Spleen (tissue), 7 donors: ENCODE results near the gene MYZAP.

- PRO-cap, 4 experiments = no peak in any of the 4 experiments
- RAMPAGE, long total RNA, 4 experiments = start-site peak on the minus strand in 1 of 4 experiments, at chr15:52651175-52651922 at its widest, 18 reads per replicate
Measured at GRCh38 chr15:52651469-52651792, 27.8 kb downstream of the ATOSA start.

DNA sequence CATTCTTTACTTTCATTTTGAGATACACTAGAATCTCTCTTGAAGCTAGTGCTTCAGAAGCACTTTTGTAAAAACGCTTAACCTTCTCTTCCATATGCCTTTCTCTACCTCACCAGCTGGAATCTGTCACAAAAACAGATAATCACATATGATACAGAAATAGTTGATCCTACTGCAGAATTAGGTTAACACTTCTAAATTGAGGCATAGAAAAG lies 1.5 kb downstream of the ATOSA start:
- PRO-cap, 4 experiments = no peak in any of the 4 experiments
- RAMPAGE, long total RNA, 4 experiments = no peak in any of the 4 experiments

GRCh38 chr15:52679996-52680342 lies 781 bp upstream of the ATOSA start:
- PRO-cap, 4 experiments = no peak in any of the 4 experiments
- RAMPAGE, long total RNA, 4 experiments = no peak in any of the 4 experiments

GRCh38 chr15:53455366-53455628 lies 304.2 kb downstream of the WDR72 start:
- PRO-cap, 4 experiments = no peak in any of the 4 experiments
- RAMPAGE, long total RNA, 4 experiments = no peak in any of the 4 experiments

DNA sequence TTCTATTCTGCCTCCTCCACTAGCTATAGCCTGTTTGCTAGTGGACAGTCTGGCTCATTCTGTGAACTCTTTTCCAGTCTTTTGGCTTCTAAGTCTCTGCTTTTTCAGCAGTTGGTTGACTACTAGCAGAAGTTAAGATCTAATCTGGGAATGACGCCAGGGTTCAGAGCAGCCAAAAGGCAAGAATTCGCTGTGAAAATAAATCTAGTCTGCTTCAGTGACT lies 73.7 kb upstream of the WDR72 start:
- PRO-cap, 4 experiments = no peak in any of the 4 experiments
- RAMPAGE, long total RNA, 4 experiments = no peak in any of the 4 experiments

DNA sequence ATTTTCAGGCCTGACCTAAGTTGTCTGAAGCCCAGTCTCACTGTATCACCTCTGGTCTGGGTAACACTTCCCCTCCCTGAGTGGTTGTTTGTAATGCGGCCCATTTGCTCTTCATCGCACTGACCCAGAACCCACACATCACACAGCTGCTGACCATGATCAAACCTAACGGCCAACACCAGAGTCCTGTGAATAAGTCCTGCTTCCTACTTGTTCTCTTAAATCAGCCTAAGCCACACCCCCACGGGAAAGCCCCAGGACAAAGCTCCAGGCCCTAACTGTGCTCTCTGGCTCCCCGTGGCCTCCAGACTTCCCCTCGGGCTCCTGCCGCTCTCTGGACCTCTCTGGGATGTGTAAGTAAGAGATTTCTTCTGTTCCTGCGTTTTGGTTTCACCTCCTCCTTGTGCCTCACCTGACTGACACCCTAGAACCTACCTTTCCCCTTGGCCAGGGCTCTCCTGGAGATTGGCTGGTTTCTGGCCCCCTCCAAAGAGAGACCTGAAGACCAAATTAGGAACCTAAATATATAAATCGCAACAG lies 605.5 kb downstream of the UNC13C start:
- PRO-cap, 4 experiments = no peak in any of the 4 experiments
- RAMPAGE, long total RNA, 4 experiments = no peak in any of the 4 experiments

DNA sequence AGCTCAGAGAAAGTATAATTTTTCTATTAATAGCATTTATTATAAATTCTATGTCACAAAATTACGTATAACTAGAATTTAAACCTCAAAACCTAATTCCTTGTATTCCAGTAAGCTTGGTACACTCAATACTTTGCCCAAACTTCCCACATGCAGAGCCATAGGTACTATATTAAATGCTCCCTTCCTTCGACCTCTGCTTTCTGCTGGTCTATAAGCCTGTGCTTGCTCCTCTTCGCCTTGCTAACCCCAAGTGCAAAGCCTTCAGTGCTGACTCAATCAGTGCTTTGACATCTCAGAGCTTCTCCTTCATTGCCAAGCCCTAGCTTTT lies 379.1 kb downstream of the RSL24D1 start:
- PRO-cap, 4 experiments = no peak in any of the 4 experiments
- RAMPAGE, long total RNA, 4 experiments = no peak in any of the 4 experiments

- PRO-cap, 4 experiments = no peak in any of the 4 experiments
- RAMPAGE, long total RNA, 4 experiments = no peak in any of the 4 experiments
Measured at GRCh38 chr15:55627610-55628101, 39.5 kb upstream of the PYGO1 start.

DNA sequence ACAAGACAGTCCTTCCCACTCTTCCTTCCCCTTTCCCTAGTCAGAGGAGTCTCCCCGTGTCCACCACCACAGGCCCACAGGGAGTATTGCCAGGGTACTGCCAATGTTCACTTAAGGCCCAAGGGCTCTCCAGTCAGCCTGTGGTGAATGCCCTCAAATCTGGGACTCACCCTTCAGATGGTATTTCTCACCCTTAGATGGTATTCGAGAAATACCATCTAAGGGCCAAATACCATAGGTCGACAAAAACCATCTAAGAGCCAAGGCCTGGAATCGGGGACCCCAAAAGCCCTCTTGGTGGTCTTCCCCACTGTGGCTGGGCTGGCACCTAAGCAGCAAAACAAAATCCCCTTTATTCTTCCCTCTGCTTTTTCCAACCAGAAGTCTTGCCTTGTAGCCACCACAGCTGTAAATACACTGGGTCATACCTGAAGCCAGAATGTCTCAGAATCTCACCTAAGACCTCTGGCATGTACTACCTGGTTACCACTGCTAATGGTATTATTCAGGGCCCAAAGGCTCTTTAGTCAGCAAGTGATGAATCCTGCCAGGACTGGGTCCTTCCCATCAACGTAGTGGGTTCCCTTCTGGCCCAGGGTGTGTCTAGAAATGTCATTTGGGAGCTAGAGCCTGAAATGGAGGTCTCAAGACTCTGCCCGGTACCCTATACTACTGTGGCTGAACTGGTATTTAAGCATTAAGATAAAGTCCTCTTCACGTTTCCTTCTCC lies 120.8 kb downstream of the RFX7 start:
- PRO-cap, 4 experiments = no peak in any of the 4 experiments
- RAMPAGE, long total RNA, 4 experiments = no peak in any of the 4 experiments

DNA sequence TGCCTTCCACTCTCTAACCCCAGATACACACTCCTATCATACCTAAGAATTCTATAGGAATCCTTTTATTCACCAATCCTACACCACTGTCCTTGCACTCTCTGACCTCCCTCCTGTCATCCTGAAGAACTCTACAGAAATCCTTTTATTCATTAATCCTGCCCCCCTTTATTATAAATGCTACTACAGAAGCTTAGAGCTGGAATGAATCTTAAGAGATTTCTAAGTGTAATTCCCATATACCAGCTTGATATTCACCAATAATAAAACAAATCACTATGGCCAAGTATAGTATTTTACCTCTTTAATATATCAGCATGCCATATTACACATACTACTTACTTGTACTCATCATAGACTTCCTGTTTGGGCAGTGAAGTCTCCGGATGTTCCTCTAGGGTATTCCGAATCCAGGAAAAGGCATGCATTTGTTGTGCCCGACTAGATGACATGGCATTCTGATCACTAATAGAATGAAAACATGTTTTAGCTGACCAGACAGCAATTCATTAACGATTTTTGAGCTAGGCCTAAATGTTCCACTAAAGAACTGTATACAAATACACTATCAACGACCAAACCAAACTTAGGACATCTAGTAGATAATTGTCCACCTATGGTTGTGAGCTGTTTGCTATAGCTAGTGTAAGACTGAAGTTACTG lies 101.1 kb downstream of the RFX7 start:
- PRO-cap, 4 experiments = no peak in any of the 4 experiments
- RAMPAGE, long total RNA, 4 experiments = start-site peak on the minus strand in 1 of 4 experiments, centred at positions 210 to 392 of the sequence, 5 to 7 reads per replicate

DNA sequence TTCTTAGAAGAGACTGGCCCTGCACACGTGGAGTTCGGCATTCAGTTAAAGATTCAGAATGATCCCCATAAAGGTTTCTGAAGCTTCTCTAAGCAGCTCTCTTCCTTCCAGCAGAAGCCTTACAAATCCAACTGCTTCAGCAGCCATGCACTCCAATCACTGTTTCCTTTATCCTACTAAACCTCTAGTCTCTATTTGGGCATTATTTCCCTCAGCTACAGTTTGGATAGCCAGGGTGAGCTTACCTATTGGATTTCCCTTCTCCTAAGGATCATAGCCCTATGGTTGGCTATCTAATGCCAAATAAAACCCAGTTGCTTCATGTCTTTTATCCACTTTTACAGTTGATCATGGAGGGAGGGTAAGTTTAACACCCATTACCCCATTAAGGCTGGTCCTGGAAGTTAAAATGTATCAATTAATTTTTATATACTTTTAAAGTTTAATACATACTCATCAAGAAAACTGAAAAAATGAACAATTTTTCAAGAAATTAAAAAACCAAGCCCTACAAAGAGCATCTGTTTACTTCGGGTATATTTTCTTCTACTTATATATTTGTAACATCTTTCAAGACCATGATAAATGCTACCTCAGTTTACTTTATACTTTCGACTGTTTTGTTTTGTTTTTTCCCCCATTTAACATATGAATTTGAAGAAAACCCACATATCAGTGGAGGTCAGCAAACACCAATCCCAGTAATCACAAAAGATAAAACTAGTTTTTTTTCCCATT lies 20.3 kb downstream of the RFX7 start:
- PRO-cap, 4 experiments = no peak in any of the 4 experiments
- RAMPAGE, long total RNA, 4 experiments = no peak in any of the 4 experiments

DNA sequence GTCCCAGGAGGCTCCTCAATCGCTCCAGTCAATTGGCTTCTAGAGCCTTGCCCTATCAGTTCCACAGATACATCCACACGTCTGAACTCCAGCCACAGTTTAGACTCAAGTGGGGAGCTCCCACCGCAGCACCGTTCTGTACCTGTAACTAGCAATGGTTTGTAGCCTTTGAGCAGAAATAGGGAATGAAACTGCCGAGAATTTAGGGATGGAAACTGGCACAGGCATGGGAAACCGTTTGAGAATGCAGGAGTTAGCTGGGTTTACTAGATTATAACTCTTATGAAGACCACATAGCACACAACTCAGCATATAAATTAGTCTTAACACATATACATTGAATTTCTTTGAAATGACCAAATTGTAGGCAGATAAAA lies 32.6 kb upstream of the TCF12 start:
- PRO-cap, 4 experiments = no peak in any of the 4 experiments
- RAMPAGE, long total RNA, 4 experiments = no peak in any of the 4 experiments

DNA sequence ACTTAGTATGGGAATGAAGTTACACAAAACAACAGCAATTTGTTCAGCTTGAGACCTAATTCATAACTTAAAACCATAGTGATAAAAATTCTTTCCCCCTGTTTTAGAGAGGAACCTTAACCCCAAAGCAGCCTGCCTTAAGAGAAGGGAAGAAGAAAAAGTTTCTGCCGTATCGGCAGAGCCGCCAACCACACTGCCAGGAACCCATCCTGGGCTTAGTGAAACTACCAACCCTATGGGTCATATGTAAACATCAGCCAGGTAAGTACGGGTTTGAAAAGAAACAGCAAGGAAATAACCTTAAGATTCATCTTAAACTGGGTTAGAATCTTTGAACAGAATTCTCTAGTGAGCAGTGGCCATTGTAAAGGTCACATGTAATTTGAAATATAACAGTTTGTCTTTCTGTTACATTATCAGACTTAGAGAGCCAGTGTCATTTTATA lies 93.9 kb upstream of the CGNL1 start:
- PRO-cap, 4 experiments = peak in 3 of 4 experiments; most common minus-strand start position 195 of the sequence (in 2)
- RAMPAGE, long total RNA, 4 experiments = no peak in any of the 4 experiments

GRCh38 chr15:57330680-57331091 lies 45.6 kb upstream of the CGNL1 start:
- PRO-cap, 4 experiments = no peak in any of the 4 experiments
- RAMPAGE, long total RNA, 4 experiments = no peak in any of the 4 experiments

- PRO-cap, 4 experiments = no peak in any of the 4 experiments
- RAMPAGE, long total RNA, 4 experiments = no peak in any of the 4 experiments
Measured at GRCh38 chr15:57416912-57417217, 40.6 kb downstream of the CGNL1 start.

DNA sequence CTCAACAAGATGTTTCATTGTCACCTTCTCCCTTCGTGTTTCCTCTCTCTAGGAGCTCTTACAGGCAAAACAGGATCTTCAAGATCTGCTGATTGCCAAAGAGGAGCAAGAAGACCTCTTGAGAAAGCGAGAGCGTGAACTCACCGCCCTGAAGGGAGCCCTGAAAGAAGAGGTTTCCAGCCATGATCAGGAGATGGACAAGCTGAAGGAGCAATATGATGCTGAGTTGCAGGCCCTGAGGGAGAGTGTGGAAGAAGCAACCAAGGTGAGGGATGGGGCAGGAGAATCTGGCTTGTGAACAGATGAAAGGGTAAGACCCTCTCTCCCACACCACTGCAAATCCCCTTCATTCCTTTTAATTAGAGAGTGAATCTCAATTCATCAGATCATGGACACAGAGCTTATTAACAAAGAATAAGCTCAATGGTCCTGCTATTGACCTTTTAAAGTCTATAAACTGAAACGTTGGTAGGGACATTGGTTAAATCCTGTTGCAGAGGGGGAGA lies 85.4 kb downstream of the CGNL1 start:
- PRO-cap, 4 experiments = no peak in any of the 4 experiments
- RAMPAGE, long total RNA, 4 experiments = no peak in any of the 4 experiments

- PRO-cap, 4 experiments = peak in 3 of 4 experiments; most common plus-strand start chr15:57591927 (in 2); most common minus-strand start chr15:57591750 (in 2)
- RAMPAGE, long total RNA, 4 experiments = start-site peak on the plus strand in 3 of 4 experiments, at chr15:57591975-57592012 at its widest, 48 to 73 reads per replicate
Measured at GRCh38 chr15:57591645-57592322, at the start of gene MYZAP. MYZAP (plus strand) TSS chr15:57591904.

DNA sequence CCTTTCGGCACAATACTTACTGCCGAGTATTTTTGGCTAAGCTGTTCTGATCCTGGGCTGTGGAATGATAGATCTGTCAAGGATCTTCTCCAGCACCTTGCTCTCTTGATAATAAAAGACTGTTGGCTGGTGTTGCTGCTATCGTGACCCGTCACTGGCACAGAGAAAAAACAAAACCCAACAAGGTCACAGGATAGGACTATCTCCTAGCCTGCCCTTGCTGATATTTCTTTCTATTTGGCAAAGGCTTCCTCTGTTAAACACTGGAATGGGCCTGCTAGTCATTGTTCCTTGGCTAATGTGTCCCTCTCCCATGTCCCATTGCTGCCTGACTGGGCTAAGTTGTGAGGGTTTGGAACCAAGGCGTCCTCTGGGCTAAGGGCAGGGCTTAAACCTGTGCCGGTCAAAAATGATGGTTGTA lies 3.9 kb downstream of the MYZAP start:
- PRO-cap, 4 experiments = peak in 1 of 4 experiments; most common plus-strand start position 284 of the sequence (in 1)
- RAMPAGE, long total RNA, 4 experiments = no peak in any of the 4 experiments

- PRO-cap, 4 experiments = no peak in any of the 4 experiments
- RAMPAGE, long total RNA, 4 experiments = no peak in any of the 4 experiments
Measured at GRCh38 chr15:57610030-57611130, 18.7 kb downstream of the MYZAP start.

DNA sequence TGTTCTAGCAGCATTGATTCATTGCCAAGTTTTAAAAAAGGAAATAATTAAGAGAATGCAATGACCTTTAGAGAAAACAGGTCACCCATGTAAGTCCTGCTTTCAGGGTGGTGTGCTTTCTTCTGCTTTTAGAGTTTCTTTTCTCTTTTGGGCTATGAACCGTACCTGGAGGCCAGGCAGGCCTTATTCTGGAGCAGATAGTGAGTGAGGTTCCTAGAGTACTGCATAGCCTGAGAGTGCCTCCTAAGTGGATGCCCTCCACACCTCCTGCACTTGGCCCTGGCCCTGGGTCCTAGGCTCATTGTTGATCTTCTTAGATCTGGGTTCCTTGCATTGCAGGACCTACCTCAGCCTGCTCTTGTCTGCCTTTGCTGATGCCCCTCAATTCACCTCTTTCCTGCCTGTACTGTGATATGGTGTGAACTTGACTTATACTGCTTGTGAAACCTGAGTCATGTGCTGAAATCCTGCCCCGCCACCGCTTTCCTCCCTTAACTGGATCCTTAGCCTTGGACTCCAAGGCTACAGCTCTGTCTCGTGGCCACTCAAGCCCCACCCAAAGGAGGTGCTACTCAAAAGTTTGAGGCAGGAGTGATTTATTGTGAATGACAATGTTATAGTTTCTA lies 55.9 kb downstream of the MYZAP start:
- PRO-cap, 4 experiments = no peak in any of the 4 experiments
- RAMPAGE, long total RNA, 4 experiments = no peak in any of the 4 experiments